Colon Carcinoma Metastatic in the Lung (tissue), 2 donors: ENCODE data around the gene DCAF11.

DNA sequence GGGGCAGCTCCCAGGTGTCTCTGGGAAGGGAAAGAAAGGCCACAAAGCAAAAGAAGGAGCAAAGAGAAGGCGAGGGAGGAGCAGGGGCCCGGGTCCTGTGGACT, 897 bp upstream of the EFS start:
- PRO-cap, 2 experiments, result no peak in any of the 2 experiments

- PRO-cap, 2 experiments, result peak in 2 of 2 experiments; most common plus-strand start chr14:23366624 (in 1); most common minus-strand start chr14:23366284 (in 2)
Measured at GRCh38 chr14:23366121-23367058, 1.4 kb upstream of the EFS start.

GRCh38 chr14:23384442-23385089, 7.7 kb downstream of the CMTM5 start:
- PRO-cap, 2 experiments, result no peak in any of the 2 experiments

- PRO-cap, 2 experiments, result no peak in any of the 2 experiments
Measured at GRCh38 chr14:23393198-23394521, 14.4 kb downstream of the MYH6 start.

- PRO-cap, 2 experiments, result no peak in any of the 2 experiments
Measured at GRCh38 chr14:23487065-23487672, 17.7 kb downstream of the NGDN start.

DNA sequence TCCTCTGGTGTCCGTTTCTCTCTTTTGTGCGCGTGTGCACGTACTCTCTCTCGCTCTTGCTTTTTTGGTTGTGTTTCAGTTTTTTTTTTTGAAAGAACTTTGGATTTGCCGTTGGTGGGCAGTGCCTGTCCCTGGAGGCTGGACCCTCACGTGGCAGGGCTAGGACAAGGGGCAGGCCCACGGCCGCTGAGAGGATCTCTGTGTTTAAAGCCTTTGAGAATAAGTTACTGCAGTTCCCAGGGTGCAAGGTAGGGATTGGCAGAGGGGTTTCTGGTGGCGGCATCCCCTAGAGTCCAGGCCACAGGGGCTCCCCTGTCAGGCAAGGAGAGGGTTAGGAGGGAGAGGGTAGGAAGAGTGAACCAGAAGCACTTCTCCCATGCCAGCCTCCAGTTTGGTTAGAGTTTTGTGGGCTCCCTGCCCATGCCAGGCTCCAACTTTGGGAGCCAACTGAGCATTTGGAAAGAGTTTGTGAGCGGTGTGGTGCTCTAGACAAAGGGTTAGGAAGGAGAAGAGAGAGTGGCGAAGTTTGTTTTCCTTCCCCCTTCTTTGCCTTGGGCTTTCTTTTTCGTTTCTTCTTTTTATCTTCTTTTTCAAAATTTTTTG, 30.5 kb downstream of the ZFHX2 start:
- PRO-cap, 2 experiments, result no peak in any of the 2 experiments

GRCh38 chr14:23544251-23545637, 6.8 kb downstream of the ZFHX2 start:
- PRO-cap, 2 experiments, result no peak in any of the 2 experiments

DNA sequence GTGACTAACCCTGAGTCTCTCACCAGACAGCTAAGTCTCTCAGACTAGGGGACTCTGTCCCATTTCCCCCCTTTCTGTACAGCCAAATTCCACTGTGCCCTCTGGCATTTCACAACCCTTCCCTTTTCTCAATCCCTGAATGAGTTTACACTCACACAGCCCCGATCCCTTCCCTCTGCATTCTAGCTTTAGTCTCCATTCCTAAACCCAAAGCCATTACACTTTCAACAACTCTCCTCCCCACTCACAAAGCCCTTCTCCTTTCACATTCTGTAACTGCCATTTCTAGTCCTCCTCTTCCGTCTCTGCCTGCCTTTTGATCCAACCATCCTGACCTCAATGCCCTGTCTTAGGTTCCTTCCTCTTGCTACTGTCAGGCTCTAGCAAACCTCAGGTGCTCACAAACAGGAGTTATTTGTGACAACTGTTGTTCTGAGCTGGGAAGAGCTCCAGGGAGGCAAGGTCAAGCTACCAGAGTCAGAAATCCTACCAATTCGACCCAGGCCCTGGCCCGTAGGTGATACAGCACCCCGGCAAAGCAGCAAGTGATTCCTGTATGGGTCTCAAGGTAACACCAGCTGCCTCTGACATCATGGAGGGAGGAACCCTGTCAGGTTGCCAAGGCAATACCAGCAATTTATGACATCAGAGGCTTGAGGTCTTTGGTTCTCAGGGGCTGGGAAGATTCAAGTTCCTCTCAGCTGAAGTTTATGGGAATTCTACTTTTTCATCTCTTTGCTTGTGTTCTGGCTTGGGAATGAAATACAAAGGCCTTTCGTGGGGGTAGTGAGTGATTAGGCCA, 3.5 kb downstream of the ZFHX2 start:
- PRO-cap, 2 experiments, result no peak in any of the 2 experiments

GRCh38 chr14:23660106-23660850, 24.1 kb downstream of the DHRS2 start:
- PRO-cap, 2 experiments, result no peak in any of the 2 experiments

GRCh38 chr14:23663106-23663501, 26.9 kb downstream of the DHRS2 start:
- PRO-cap, 2 experiments, result no peak in any of the 2 experiments

DNA sequence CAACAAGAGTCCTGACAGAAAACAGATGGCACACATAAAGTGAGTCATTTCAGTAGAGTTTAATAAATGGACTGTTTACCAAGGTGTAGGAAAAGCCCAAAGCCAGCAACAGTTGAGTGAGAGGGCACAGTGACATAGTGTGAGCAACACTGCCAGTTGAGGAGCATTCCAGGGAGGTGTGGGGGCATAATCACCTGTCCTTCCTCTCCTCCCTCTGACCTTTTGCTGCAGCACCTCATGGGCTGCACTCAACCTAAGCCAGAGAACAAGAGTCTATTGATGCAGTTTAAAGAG, 29.2 kb downstream of the DHRS2 start:
- PRO-cap, 2 experiments, result no peak in any of the 2 experiments

DNA sequence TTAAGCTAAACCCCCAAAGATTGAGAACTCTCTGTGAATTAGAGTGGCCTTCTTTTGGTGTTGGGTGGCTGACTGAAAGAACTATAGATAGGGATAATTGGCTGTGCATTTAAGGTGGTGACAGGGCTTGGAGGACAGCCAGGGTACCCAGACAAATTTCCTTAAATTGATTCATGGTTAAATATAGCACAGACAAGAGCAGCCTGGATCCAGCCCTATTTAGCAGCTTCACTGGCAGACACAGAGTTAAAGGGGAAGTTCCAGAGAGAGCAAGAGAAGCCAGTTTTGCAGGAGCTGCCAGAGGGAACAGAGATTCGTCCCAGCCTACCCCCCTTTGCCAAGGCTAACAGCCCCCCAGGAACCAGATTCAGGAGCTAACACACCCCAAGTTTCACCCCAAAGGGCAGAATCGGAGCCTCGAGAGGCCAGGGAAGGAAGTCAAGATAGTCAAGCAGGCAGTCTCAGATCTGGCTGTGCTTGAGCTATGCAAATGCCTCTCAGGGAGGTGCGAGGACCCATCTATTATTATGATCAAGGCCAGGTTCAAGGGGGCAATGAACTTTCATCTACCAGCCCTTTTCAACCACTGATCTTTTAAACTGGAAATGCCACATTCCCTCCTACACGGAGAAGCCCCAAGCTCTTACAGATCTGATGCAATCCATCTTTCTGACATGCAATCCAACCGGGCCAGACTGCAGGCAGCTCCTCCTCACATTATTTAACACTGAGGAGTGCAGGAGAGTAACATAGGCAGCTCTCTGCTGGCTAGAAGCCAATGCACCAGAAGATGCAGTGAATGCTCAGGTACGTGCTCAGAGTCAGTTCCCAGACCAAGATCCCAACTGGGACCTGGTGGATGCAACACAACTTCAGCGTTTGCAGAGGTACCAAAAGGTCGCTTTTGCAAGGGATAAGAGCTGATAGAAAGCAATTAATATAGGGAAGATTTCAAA, 58.2 kb downstream of the DHRS2 start:
- PRO-cap, 2 experiments, result no peak in any of the 2 experiments

DNA sequence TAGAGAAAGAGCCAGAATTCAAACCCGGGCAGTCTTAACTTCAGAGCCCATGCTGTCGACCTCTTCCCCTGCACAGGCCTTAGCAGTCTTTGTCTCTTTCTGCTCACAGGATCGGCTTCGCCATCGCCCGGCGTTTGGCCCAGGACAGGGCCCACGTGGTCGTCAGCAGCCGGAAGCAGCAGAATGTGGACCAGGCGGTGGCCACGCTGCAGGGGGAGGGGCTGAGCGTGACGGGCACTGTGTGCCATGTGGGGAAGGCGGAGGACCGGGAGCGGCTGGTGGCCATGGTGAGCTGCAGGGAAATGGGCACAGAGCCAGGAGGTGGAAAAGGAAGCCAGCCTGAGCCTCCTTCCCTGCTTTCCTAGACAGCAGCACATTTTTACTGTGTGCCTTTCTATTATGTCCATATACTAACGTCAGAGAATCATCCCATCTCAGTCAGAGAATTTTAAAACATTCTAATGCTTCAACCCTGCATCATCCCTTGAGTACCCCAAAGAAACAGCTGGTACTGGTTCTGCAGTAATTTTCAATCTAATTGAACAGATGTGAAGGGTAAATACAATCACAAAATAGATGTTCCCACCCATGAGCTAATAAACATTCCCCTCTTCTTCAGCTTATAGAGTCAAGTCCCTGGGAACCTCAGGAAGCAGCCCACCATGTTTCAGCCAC, 1.5 kb downstream of the DHRS4L2 start:
- PRO-cap, 2 experiments, result peak in 1 of 2 experiments; most common minus-strand start position 157 of the sequence (in 1)

GRCh38 chr14:24007300-24007743, 18.6 kb downstream of the DHRS4L2 start:
- PRO-cap, 2 experiments, result no peak in any of the 2 experiments

- PRO-cap, 2 experiments, result no peak in any of the 2 experiments
Measured at GRCh38 chr14:24074501-24075336, 3.4 kb downstream of the CPNE6 start.

GRCh38 chr14:24113642-24113819, 1.0 kb upstream of the DCAF11 start:
- PRO-cap, 2 experiments, result no peak in any of the 2 experiments

DNA sequence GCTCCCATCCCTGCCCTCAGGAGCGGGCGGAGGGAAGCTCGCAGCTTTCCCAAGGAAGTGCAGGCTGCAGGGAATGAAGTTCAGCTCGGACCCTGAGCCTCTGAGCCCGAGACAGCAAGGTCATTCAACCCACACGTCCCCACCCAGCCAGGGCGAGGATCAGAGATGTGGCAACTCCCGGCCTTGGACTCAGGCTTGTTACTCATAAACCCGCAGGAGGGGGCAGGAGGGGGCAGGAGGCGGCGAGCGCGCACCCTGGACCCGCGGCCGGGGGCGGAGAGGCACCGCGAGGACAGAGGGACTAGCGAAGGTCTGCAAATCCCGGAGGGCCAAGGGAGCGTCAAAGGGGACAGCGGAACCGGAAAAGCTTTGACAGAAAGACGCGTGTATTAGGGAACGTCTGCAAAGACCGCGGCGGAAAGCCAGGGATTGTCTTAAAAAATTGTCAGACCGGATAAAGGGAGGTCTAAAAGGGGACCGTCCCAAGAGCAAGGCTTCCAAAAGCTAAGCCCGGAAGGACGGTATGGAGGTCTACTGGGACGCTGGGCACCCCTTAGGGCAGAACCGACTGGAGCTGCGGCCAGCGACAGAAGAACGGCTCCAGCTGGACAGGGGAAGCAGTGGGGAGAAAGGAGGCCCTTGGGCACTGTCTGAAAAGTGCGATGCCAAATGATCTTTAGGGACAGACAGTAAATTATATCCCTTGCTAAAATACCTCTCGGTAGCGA, 593 bp upstream of the DCAF11 start:
- PRO-cap, 2 experiments, result peak in 2 of 2 experiments; most common plus-strand start position 225 of the sequence (in 1); most common minus-strand start position 342 of the sequence (in 2)

DNA sequence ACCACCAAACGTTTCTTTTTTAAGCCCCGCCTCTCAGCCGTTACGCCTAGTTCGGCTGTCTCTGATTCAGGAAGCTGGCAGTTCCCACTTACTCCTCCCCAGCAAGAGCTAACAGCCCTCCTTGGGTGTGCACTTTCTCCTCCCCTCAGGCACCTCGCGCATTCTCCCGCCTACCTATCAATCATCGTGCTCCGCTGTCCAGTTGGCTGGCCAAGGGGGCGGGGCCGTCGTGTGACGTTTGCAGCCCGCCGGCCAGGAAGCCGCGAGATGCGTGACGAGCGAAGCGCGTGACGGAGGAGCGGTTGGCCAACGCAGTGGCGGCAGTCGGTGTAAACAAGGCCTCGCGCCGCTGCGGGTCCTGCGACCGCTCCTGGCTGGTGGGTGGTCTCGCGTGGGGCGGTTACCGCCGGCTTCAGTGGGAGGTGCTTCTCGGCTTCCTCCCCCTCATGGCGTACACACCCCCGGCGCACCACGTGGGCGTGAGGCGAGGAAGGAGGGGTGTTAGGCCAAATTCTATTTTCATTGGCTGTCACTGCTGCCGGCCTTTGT, at the start of gene DCAF11:
Gene DCAF11, plus strand, starts transcription at position 230 of the 549 bp plus-strand sequence.
- PRO-cap, 2 experiments, result peak in 2 of 2 experiments; most common plus-strand start position 265 of the sequence (in 2); most common minus-strand start position 21 of the sequence (in 2)

DNA sequence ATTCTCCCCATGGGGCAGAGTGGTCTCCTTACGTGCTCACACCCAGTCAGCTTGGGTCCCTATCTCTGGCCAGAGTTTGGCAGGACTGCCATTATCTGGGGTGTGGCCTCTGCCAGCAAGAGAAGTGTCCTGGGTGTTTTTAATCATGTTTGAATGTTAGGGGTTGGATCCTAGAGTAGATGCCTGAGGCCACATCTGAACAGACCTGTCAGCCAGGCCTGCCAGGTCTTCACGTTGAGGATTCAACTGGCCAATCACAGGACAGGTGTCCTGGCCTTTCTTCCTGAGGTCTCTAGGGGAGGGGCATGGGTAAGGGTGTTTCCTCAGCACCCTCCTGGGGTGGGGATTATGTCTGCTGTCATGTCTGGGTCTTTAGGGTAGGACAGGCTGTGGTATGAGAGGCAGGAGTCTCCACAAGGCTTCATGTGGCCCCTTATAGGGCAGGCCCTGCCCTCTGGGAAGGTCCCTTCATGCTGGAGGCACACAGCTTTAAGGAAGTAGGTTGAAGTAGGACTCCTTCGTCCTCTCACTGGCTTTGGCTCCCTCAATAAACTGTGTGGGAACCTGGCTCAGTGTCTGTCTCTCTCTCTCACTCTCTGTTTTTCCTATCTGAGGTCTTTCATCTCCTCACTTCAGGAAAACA, 6.9 kb upstream of the FITM1 start:
- PRO-cap, 2 experiments, result peak in 1 of 2 experiments; most common minus-strand start position 53 of the sequence (in 1)

DNA sequence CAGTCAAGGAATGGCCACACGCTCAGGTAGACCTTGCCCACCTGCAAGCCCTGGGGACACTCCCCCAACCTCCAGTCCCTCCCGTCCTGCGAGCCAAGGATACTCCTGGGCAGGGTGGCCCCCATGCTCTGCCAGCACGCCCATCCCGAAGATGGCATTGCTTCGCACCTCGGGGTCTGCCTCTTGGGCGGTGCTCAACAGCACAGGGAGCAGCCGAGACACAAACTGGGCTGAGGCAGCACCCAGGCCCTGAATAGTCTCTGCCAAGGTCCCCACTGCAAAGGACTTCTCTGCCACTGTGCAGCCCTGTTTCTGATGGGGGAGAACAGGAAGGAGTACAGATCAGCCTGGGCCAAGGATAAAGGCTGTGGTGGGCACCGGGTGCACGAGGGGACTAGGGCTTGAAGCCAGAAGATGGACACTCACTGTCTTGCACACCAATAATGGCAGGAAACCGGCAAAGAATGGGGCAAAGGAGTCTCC, 6.7 kb downstream of the IPO4 start:
- PRO-cap, 2 experiments, result no peak in any of the 2 experiments